Osteocyte (in vitro differentiated cells): ENCODE measurements around the genes SLC22A4, SOWAHA and AFF4.

DNA sequence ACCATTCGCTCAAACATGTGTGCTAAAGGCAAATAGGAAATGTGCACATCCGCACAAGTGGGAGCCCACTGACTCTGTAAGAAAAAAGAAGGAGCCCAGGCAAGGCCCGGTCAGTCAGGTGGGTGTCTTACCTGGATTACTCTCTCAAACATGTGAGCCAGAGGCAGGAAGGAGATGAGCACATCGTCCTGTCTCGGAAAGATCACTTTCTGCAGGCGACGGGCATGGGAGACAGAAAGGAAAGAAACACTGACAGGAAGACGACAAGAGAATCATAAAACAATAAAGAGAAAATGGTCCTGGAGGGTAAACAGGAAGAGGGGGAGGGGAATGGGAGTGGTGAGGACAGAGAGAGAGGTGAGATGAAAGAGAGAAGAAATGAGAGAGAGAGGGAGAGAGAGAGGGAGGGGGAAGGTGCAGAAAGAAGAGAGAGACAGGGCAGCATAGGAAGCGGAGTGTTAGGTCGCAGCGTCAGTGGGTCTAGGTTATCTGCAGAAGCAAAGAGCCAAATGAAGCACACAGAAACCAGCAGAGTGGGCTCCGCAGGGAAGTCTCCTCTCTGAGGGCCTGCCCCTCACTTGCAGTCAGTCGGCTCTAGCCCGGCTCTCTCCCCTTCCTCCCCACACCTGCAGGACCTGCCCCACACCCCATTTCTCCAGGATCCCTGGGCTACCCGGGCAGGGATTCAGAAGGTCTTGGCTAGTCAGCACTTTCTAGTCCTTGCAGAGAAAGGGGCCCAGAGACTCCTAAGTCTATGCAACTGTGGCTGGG lies 29.5 kb upstream of the MEIKIN start:
- PRO-cap = no peak

GRCh38 chr5:132292978-132293191 lies 1.3 kb upstream of the SLC22A4 start:
- PRO-cap = no peak

GRCh38 chr5:132294327-132294685 lies at the start of gene SLC22A4:
TSS of gene SLC22A4 (plus strand) at chr5:132294394.
- PRO-cap = bidirectional peak, plus-strand start at chr5:132294394, minus-strand start at chr5:132294121

- PRO-cap = no peak
Measured at GRCh38 chr5:132294686-132295710, 804 bp downstream of the SLC22A4 start.

- PRO-cap = no peak
Measured at GRCh38 chr5:132346957-132347612, 22.4 kb upstream of the SLC22A5 start.

- PRO-cap = no peak
Measured at GRCh38 chr5:132390464-132391207, 21.1 kb downstream of the SLC22A5 start.

GRCh38 chr5:132394362-132395583 lies 25.3 kb downstream of the SLC22A5 start:
- PRO-cap = no peak

DNA sequence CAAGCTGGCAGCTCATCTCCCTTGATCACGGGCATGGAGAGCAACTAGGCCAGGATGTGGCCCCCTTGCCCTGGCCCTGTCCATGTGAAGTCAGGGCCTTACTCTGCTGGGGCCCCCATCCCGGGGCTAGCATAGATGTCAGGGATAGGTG lies 41.9 kb downstream of the SLC22A5 start:
- PRO-cap = no peak

- PRO-cap = no peak
Measured at GRCh38 chr5:132416989-132417369, 47.5 kb downstream of the SLC22A5 start.

GRCh38 chr5:132467515-132468278 lies 22.9 kb downstream of the IRF1 start:
- PRO-cap = no peak

- PRO-cap = no peak
Measured at GRCh38 chr5:132485027-132485373, 5.6 kb downstream of the IRF1 start.

DNA sequence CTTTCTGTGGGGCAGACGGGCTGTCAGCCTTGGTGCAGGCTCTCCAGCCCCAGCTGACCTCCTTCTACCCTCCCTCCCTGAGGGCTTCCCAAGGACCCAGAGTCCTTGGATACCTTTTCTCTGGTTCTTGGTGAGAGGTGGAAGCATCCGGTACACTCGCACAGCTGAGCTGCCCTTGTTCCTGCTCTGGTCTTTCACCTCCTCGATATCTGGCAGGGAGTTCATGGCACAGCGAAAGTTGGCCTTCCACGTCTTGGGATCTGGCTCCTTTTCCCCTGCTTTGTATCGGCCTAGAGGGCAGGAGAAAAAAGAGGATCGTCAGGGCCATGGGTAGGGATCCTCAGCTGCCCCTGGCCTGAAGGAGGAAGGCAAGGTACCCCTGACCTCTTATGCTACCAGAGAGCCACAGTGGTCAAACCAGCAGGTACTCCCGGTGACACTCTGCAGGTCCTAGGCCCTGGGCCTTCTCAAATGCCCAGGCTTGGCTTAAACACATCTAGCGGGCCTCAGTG lies 3.7 kb downstream of the IRF1 start:
- PRO-cap = no peak

GRCh38 chr5:132674607-132675525 lies 1.1 kb downstream of the IL4 start:
- PRO-cap = no peak

DNA sequence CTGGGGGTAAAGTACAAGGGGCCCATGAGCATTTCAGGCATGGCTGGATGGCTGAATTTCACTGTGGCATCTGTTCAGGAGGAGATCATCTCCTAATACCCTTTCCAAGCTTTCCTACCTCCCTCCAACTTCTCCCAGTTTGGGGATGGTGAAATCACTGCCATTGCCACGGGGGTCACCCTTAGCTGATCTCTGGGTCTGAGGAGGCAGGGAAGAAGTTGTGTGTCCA lies 2.6 kb downstream of the CCNI2 start:
- PRO-cap = no peak

- PRO-cap = no peak
Measured at GRCh38 chr5:132762326-132762642, 14.8 kb downstream of the SEPTIN8 start.

GRCh38 chr5:132813088-132813864 lies at the start of gene SOWAHA:
TSS of gene SOWAHA (plus strand) at chr5:132813302.
- PRO-cap = no peak

DNA sequence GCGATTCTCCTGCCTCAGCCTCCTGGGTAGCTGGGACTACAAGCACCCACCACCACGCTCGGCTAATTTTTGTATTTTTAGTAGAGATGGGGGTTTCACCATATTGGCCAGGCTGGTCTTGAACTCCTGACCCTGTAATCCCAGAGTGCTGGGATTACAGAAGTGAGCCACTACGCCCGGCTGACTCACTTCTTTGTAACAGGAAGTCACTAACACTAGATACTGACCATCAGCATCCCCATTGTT lies 42.1 kb downstream of the LEAP2 start:
- PRO-cap = no peak

DNA sequence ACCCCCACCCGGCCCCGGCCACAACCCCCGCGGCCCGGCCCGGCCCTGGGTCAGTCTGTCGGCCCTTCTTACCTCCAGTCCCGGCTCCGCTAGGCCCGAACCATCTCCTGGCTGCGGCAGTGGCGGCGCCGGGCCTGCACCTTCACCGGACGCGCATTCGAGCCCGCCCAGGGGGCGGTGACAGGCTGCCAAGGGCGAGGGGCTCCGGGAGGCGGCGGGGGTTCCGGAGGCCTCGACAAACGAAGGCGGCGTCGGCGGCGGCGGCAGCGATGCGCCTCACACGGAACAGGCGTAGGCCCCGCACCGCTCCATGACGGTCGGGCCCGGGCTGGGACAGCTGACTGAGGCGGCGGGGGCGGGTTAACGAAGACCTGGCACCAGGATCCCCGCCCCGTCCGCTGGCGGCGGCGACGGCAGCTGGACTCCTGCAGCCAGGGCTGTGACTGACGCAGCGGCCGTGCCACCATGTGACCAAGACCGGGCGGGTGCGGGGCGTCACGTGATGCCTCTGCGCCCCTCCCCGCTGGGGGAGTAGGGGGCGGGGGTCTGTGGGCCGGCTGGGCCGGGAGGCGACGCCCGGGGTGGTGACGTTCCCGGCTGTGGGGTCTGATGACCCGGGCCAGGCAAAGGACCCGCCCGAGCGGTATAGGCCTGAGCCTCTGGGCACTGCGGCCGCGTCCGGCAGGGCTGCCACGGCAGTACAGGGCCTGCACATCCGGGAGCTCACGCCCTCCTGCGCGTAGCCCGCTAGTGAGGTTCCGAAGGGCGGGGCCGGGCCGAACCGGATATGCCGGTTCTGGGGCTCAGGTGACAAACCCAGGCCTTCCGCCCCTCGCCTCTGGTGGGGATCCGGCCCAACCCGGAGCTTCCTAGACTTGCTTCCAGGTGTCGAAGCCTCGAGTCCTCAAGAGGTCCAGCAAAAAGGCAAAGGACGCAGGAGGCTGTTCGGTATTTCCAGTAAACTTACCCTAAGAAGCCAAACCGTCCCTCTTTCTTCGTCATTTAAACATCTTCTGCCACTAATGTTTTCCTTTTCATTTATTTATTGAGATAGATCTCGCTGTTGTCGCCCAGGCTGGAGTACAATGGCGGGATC lies at the start of gene AFF4:
Gene AFF4 (minus strand): TSS at position 448 of the 1,096 bp plus-strand sequence.
- PRO-cap = bidirectional peak, plus-strand start at position 238 of the sequence, minus-strand start at position 115 of the sequence; bidirectional peak, plus-strand start at position 549 of the sequence, minus-strand start at position 343 of the sequence

DNA sequence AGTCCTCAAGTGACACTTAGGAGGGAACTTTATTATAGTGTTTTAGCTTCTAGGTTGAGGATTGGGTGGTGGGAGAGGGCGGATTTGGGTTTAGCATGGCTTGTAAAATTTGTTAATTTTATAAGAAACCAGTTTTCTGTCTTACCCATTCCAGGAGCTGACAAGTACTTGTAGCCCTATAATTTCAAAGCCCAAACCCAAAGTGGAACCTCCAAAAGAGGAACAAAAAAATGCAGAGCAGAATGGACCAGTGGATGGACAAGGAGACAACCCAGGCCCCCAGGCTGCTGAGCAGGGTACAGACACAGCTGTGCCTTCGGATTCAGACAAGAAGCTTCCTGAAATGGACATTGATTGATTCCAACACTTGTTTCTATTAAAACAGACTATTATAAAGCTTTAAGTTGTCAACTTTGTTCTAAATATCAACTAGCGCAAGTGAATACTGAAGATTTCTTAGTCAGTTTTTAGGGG lies 52.3 kb downstream of the HSPA4 start:
- PRO-cap = no peak

- PRO-cap = no peak
Measured at GRCh38 chr5:133583493-133583860, 28.9 kb downstream of the FSTL4 start.